NCI-H460 (cell line): ENCODE data around the genes PAGE3, FOXR2, FAAH2 and ASB12.

DNA sequence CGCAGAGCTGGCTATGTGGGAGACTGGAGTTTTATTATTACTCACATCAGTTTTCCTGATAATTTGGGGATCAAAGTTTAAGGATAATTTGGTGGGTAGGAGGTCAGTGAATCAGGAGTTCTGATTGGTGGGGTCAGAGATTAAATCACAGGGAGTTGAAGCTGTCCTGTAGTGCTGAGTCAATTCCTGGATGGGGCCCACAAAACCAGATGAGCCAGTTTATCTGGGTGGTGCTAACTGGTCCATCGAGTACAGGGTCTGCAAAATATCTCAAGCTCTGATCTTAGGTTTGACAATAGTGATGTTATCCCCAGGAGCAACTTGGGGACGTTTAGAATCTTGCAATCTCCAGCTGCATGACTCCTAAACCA is 18.0 kb upstream of the PAGE5 start:
RAMPAGE:
- cytosol, long total RNA, result no peak
- long total RNA, result no peak
- nucleus, long total RNA, result no peak

DNA sequence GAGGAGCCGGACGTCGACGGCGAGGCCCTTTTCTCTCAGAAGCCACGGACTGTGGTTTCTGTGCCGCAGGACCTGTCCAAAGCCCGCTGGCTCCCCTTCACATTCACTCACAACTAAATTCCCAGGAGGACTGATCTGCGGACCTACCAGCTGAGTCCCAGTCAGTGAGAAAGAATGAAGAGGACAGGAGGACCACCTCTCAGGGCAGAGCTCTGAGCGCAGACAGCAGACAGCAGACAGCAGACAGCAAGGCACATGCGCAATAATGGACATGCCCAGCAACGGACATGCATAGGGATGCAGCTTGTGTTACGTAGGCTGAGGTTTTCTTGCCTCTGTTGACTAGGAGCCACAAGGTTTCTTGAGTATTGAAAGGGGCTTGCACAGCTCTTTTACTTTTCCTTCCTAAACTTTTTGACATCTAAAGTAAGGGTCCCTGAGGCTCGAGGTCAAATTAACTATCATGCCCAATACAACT is at the start of gene PAGE3:
Gene PAGE3, minus strand, starts transcription at position 250 of the 478 bp plus-strand sequence.
RAMPAGE:
- cytosol, long total RNA, result no peak
- long total RNA, result no peak
- nucleus, long total RNA, result no peak

DNA sequence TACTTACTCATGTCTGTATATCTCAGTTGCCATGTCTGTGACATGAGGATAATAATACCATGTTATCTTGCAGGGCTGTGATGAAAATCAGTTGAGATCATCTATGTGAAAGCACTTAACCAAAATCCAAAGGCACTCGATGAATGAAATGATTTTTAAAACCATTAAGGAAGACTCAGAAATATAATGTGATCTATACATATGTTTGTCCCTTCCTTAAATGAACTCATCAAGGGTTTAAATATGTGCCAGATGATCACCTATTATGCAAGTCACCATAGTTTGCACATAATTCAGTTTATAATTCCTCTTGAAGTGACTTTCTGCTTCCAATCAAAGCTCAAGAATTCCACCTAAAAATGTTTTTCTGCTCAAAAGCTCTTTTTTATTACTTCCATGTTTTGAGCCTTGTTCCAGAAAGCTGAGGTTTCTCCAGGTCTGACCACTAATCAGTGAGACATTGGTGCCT is at the start of gene FOXR2:
Gene FOXR2, plus strand, starts transcription at position 305 of the 469 bp plus-strand sequence.
RAMPAGE:
- cytosol, long total RNA, result no peak
- long total RNA, result no peak
- nucleus, long total RNA, result no peak

DNA sequence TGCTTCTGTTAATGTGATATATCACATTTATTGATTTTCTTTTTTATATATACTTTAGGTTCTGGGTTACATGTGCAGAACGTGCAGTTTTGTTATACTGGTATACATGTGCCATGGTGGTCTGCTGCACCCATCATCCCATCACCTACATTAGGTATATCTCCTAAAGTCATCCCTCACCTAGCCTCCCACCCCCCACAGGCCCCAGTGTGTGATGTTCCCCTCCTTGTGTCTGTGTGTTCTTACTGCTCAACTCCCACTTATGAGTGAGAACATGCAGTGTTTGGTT is 45.0 kb downstream of the FOXR2 start:
RAMPAGE:
- cytosol, long total RNA, result no peak
- long total RNA, result no peak
- nucleus, long total RNA, result no peak

GRCh38 chrX:55717999-55718781 is 641 bp downstream of the RRAGB start:
RAMPAGE:
- cytosol, long total RNA, result no peak
- long total RNA, result no peak
- nucleus, long total RNA, result no peak

DNA sequence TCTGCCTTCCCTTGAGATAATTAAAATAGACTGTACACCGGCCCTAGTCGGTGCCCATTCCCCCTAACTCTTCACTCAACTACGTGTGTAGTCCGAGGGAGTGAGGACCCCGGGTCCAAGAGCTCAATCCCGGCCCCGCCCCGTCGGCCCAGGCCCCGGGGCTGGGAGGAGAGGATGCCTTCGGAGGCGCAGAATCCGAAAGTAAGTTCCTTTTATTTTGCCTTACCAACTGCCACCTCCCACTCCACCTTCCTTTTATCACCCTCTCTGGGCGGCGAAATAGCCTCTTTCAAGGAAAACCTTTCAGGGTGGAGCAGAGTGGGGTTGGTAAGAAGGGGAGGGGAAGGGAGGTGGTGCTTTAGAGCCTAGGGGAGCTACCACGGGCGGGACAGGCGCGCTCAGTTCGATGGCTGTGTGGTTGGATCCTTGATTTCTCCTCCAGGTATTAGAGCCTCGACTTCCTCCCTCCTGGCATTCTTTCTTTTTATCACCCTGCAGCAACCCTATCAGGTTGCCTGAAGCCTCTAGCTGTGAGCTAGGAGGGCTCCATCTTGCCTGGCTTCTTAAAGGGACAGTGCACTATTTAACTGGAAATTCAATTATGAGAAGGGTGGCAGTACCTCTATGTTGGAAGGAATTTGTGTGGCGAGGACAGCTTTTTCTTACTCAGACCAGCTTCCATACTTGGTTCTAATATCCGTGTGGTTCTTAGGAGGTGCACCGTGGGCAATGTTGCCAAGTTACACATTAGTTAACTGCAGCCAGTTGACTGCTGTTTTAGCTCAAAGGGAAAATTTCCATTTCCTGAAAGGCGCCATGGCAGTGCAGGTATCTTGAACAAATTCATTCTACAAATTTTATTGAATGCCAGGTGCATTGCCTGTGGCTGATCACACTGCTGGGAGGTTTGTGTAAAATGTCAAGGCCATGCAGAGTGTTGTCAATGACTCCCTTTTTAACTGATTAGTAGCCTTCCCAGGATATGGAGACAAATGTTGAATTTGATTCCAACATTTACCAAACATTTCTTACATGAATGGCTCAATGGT is 191.4 kb downstream of the RRAGB start:
RAMPAGE:
- cytosol, long total RNA, result no peak
- long total RNA, result no peak
- nucleus, long total RNA, result no peak

GRCh38 chrX:56068312-56068834 is 163.8 kb upstream of the KLF8 start:
RAMPAGE:
- cytosol, long total RNA, result no peak
- long total RNA, result no peak
- nucleus, long total RNA, result no peak

GRCh38 chrX:56565146-56565886 is 1.9 kb downstream of the UBQLN2 start:
RAMPAGE:
- cytosol, long total RNA, result no peak
- long total RNA, result no peak
- nucleus, long total RNA, result no peak

DNA sequence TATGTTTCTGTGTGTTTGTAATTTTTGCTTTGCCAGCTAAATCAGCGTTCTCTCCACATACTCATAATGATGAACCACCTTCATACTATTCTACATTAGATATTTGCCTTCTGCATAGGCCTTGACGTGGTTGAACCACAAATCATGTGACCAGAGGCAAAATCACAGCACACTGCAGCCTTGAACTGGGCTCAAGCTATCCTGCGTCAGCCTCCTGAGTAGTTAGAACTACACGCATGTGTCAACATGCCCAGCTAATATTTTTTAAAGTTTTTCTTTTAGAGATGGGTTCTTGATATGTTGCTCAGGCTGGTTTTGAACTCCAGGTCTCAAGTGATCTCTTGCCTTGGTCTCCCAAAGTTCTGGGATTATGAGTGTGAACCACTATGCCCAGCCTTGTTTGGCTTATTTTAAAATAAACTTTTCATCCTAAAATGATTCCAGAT is 9.6 kb downstream of the UBQLN2 start:
RAMPAGE:
- cytosol, long total RNA, result no peak
- long total RNA, result no peak
- nucleus, long total RNA, result no peak

DNA sequence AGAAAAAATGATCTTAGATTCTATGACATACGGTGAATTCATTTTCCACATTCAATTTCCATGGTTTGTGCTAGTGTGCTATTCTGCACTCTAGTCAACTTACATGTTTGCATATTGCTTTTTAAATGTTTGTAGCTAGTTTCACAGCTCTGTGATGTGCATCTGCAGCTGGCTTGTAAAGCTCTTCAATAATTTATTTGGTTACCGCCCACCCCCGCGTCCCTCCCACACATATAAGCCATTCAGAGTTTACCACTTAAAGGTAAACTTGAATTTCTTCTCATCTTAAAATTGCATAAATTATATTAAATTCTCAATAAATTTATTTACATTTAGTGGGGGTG is 320 bp upstream of the NBDY start:
RAMPAGE:
- cytosol, long total RNA, result no peak
- long total RNA, result no peak
- nucleus, long total RNA, result no peak

DNA sequence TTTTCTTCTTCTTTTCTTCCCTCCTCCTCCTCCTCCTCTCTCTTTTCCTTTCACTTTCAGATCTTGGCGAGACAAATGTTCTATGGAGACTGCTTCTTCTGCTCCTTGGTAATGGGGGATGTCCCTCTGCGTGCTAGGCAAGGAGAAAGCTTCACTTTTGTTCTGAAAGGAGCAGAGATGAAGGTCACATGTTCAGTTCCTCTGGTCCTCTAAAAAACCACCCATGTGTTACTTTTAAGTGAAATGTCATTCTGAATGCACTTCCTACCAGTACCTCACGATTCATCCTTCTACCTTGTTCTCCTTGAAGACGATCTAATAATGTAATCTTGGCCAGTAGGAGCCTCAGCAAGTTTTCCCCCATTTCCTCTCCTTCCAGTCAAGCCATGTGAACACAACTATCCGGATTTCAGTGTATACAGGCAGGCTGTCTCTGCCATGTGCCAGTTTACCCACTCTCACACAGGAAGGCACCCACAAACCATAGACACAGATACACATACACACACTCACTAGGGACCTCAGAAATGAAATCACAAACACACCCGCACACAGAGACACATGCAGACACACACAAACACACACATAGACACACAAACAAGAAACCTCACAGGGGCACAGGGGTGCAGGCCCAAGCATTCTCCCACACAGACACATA is 33.4 kb downstream of the NBDY start:
RAMPAGE:
- cytosol, long total RNA, result no peak
- long total RNA, result no peak
- nucleus, long total RNA, result no peak

RAMPAGE:
- cytosol, long total RNA, result no peak
- long total RNA, result no peak
- nucleus, long total RNA, result no peak
Measured at GRCh38 chrX:56767213-56767772, 38.2 kb downstream of the NBDY start.

GRCh38 chrX:56780748-56781348 is 51.8 kb downstream of the NBDY start:
RAMPAGE:
- cytosol, long total RNA, result no peak
- long total RNA, result no peak
- nucleus, long total RNA, result no peak

DNA sequence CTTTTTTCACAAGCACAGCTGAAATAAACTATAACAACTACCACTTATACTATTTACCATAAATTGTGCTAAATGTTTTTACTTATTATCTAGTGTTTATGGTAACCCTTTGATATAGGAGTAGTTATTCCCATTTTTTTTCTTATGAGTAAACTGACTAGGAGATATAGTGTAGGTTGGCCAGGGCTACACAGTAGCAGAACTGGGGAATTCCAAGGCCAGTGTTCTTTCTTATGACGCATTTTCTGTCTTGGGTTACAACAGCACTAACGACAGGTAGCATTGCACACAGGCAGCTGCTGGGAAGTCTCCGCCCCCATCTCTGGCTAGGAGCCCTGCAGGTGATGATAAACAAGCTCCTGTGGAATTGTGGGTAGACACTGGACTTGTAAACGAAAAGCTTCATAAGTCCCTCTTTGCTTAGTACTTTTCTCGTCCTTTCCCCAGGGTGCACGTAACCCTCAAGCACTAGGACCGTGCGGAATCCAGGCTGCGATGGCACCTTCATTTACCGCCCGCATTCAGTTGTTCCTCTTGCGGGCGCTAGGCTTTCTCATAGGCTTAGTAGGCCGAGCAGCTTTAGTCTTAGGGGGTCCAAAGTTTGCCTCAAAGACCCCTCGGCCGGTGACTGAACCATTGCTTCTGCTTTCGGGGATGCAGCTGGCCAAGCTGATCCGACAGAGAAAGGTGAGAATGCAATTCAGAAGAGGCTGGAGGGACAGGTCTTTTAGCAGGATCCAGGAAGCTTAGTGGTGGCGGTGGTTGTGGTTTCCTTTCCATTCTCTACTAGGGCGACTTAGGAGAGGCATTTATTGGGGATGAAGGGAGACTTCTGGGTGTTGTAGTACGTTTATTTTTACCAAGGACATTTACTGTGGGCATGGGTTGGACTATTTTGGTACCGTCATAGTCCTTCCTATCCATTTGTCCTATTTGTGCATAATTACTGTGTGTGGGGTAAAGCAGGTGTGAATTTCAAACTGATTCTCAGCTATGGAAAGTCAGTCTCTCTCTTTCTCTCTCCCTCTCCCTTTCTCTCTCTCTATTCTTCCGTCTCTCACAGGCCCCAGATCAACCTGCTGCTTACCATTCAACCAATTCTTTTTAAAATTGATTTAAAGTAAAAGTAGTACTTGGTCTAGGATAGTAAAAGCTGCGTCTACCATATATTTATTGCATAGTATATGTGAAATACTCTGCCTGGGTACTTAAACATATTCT is at the start of gene FAAH2:
Gene FAAH2, plus strand, starts transcription at position 376 of the 1,221 bp plus-strand sequence.
RAMPAGE:
- cytosol, long total RNA, result no peak
- long total RNA, result no peak
- nucleus, long total RNA, result no peak

DNA sequence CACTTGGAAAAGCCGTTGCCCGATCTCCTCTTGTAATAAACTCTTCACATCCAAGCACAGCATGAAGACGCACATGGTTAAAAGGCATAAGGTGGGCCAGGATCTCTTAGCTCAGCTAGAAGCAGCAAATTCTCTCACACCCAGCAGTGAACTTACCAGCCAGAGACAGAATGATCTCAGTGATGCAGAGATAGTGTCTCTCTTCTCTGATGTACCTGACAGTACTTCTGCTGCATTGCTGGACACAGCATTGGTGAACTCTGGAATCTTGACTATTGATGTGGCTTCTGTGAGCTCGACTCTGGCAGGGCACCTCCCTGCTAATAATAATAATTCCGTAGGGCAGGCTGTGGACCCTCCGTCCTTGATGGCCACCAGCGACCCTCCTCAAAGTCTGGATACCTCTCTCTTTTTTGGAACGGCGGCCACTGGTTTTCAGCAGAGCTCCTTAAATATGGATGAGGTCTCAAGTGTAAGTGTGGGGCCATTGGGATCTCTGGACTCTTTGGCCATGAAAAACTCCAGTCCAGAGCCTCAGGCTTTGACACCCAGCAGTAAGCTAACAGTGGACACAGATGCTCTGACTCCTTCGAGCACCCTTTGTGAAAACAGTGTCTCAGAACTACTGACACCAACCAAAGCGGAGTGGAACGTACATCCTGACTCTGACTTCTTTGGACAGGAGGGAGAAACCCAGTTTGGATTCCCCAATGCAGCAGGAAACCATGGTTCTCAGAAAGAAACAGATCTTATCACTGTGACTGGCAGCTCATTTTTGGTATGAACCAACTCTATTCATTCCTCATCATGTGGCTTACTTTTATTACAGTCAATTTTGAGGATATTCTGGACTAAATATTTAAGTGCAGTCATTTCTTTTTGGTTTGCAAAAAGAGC is 2.1 kb downstream of the ZXDB start:
RAMPAGE:
- cytosol, long total RNA, result no peak
- long total RNA, result no peak
- nucleus, long total RNA, result no peak

RAMPAGE:
- cytosol, long total RNA, result no peak
- long total RNA, result no peak
- nucleus, long total RNA, result no peak
Measured at GRCh38 chrX:63678152-63678797, 106.7 kb downstream of the ARHGEF9 start.

RAMPAGE:
- cytosol, long total RNA, result no peak
- long total RNA, result no peak
- nucleus, long total RNA, result no peak
Measured at GRCh38 chrX:64230486-64230897, at the start of gene ASB12. Gene ASB12, minus strand, starts transcription at chrX:64230607.

DNA sequence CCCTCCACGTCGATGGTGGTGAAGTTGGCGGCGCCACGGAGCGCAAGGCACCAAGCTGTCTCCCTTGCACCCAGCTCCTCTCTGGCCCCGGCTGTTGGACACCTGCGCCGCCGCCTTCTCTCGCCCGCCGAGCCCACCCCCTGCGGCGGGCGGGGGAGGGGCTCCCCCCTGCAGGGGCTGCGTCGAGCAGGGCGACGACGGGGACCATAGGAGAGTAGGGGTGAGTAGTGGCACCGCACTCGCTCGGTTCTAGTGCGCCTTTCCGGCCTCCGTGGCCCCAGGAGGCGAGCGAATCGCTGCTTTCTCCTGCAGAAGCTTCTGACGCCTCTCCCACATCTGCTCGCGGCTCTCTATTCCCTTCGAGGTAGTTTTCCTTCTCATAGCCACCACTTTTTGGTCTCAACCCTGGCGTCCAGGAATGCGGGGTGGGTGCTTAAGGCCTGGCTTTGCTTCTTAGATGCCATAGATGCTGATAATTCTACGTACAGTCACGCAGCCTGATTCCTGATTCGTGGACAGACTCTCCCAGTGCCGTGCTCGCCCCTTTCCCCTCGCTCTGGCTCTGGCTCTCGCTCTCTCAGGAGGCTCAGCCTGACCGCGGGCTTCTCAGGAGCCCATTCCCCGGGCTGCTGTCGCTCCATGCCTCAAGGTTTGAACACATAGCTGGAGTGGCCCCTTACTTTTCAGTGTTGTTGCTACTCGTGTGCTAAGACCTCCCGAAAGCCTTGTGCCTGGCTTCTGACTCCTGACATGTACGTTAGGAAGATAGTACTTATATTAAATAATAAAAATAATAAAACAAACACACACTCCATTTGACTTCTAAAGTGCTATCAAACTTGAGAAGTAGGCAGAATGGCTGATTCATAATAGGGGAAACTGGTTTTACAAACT is 671 bp downstream of the ZC3H12B start:
RAMPAGE:
- cytosol, long total RNA, result no peak
- long total RNA, result no peak
- nucleus, long total RNA, result no peak

DNA sequence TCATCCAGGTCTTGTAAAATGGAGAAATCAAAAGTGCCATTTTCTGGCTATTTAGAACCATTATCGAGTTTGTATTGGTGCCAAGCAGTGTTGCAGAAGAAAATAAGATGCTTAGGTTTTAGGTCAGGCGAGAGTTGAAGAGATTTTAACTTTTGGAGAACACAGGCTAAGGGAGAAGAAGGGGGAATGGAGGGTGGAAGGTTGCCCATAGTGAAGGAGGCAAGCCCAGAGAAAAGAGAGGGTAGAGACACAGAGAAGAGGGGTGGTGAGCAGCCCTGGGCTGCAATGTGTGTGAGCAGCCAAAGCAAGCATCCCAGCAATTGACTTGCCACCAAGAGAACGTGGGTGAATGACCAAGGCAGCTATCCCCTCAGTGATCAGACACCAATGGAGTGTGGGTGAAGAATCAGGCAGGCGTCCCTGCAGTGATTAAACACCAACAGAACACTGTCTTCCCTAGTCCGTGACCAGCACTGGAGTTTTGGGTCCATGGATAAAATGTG is 99.4 kb downstream of the ZC3H12B start:
RAMPAGE:
- cytosol, long total RNA, result no peak
- long total RNA, result no peak
- nucleus, long total RNA, result no peak

GRCh38 chrX:65529427-65529985 is 5.1 kb downstream of the LAS1L start:
RAMPAGE:
- cytosol, long total RNA, result no peak
- long total RNA, result no peak
- nucleus, long total RNA, result no peak